Fibroblast of the aortic adventitia (primary cell): ENCODE results near the genes RNF150, ZNF330, OTUD4 and C4orf51.

- CAGE, long polyA plus RNA, result no peak
Measured at GRCh38 chr4:141016016-141016726, 117.1 kb downstream of the RNF150 start.

GRCh38 chr4:141133049-141133924 lies at the start of gene RNF150:
RNF150 (minus strand) TSS chr4:141133469.
- CAGE, long polyA plus RNA, result no peak

GRCh38 chr4:141220531-141221791 lies at the start of gene ZNF330:
ZNF330 (plus strand) TSS chr4:141220895.
- CAGE, long polyA plus RNA, result no peak

DNA sequence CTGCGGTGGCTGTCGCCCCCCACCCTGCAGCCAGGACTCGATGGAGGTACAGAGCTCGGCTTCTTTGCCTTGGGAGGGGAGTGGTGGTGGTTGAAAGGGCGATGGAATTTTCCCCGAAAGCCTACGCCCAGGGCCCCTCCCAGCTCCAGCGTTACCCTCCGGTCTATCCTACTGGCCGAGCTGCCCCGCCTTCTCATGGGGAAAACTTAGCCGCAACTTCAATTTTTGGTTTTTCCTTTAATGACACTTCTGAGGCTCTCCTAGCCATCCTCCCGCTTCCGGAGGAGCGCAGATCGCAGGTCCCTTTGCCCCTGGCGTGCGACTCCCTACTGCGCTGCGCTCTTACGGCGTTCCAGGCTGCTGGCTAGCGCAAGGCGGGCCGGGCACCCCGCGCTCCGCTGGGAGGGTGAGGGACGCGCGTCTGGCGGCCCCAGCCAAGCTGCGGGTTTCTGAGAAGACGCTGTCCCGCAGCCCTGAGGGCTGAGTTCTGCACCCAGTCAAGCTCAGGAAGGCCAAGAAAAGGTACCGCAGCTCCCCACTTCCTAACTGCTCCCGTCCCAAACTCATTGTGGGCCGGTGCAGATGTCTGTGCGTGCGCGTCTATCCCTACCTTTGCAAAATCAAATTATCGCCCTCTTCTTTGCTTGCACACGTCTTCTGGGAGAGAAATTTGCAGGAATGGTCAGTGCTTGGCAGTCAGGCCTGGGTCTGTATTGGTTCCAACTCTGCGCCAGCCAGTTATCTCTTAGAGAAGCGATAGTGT lies 501 bp downstream of the IL15 start:
- CAGE, long polyA plus RNA, result no peak

DNA sequence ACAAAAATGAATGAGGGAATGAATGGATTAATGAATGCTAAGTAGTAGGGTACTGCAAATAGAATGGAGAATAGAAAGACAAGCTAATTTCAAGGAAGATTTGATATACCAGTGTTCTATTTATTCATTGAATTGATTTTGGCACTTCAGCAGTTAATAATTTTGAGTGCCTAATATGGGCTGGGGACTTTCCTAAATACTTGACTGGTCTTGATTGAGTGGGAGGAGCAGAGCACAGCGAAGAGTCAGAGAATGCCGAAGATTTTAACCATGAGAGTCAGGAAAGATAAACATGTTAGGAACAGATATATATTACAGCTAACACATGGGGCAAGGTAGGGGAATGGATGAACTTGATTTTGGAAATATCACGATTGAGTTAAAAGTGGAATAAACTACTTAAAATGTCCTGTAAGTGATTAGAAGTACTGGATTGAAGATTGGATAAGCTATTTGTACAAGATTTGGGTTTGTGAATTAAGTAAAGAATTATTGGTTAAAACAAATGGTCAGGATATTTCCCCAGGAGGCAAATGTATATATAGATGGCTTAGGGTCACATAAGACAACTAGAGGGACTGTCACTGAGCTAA lies 10.7 kb downstream of the IL15 start:
- CAGE, long polyA plus RNA, result no peak

DNA sequence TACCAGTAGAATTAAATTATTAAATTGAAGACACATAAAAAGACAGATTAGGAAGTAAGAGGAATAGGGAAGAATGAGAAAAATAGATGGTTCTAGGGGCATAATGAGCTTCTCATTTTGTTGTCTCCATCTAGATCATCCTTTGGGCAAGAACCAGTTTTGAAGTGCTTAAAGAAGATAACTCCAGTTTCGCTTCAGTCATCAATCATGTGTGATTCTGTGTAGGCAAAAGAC lies 429.6 kb downstream of the INPP4B start:
- CAGE, long polyA plus RNA, result no peak

DNA sequence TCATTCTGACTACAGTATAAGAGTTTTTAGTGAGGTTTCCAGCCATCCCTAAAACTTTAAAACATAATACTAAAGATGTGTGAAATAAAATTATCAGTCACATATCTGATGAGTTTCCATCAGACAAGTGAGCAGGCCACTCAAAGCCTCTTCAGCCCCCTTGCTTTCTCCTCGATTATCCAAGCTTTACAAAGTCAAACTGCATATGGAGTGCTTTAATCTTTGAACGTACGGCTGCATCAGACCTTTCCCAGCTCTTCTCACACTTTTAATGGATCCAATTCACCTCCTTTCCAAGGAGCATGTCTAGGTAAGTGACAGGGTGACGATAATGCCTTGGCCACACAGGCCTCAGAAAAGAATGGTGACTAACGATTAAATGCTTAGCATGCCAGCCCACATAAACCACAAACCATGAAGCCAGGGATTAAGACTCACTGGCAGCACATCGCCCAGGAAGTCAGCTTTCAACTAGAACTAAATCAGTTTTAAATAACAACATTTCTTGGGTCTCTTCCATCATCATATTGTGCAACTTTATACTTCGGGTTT lies 28.8 kb downstream of the INPP4B start:
- CAGE, long polyA plus RNA, result no peak

GRCh38 chr4:142845633-142846025 lies 472 bp downstream of the INPP4B start:
- CAGE, long polyA plus RNA, result no peak

DNA sequence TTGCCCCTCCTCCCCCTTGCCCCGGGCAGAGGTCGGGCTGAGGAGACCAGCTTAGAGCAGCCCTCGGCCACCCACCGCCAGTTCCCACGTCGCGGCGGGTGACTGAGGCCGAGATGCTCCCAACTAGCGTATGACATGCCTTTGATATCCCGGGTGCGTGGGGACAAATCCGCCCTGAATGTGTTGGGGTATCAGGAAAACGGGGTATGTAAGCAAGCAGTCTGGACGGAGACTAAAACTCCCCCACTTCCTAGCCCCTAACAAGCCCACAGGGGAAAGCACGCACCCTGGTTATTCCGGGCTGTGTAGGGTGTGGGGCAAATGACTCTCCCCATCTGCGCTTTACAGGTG lies 963 bp upstream of the INPP4B start:
- CAGE, long polyA plus RNA, result no peak

GRCh38 chr4:142912786-142913348 lies 66.8 kb upstream of the INPP4B start:
- CAGE, long polyA plus RNA, result no peak

- CAGE, long polyA plus RNA, result no peak
Measured at GRCh38 chr4:142961841-142962313, 115.8 kb upstream of the INPP4B start.

DNA sequence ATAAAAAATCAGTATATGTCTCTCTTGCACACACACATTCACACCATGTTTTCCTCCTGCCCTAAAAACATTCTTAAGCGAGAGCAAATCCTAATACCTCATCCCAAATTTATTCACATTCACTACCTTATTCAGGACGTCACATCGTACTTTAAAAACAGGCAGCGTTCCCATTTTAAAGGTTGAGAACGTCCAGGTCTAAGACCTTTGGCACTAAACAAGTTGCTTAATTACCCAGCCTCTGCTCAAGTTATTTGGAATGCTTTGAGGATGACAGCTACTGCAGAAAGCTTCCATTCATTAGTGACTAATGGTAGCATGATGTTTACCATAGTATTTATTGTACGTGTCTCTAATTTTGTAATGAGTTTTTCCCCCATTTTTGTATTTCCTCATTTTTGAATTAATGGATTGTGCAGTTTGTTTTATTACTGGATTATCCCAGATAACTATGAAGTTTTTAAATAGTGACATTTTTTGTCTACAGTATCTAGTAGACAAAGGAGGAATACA lies 1.5 kb downstream of the USP38 start:
- CAGE, long polyA plus RNA, result no peak

DNA sequence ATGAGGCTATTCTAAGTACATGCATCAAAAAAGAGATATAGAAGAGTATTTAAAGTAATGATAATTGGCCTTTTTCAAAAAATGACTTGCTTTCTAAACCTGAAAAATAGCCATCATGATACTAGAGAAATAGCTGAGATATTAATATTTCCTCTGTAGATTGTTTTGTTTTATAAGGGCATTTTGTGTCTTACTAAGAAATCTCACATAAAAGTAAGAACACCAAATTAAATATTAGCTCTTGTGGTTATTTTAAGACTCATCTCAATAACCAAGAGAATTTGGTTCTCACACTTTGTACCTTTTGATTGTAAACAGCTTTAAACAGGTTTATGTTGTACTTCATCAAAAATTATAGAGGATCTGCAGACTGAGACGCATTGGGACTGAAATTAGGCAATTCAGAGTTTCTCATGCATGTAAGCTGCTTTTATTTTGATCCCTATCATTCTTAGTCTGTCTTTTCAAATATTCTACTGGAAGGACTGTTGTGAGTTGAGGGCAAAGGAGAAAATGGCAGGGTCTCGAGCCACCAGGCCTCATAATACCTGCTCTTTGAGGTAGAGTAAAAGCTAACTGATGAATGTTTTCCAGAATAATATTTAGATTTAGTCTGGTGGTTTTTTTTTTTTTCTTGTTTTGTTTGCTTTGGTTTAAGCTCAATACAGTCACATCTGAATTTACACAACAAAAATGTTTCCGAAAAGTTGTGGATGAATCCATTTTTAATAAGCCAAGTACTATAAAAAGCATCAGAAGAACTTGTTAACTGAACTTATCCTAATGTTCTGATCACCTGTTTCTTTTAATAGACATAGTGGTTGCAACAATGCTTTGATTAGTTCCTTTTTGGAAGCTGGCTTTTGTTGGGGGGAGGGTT lies 40.0 kb downstream of the GAB1 start:
- CAGE, long polyA plus RNA, result no peak

DNA sequence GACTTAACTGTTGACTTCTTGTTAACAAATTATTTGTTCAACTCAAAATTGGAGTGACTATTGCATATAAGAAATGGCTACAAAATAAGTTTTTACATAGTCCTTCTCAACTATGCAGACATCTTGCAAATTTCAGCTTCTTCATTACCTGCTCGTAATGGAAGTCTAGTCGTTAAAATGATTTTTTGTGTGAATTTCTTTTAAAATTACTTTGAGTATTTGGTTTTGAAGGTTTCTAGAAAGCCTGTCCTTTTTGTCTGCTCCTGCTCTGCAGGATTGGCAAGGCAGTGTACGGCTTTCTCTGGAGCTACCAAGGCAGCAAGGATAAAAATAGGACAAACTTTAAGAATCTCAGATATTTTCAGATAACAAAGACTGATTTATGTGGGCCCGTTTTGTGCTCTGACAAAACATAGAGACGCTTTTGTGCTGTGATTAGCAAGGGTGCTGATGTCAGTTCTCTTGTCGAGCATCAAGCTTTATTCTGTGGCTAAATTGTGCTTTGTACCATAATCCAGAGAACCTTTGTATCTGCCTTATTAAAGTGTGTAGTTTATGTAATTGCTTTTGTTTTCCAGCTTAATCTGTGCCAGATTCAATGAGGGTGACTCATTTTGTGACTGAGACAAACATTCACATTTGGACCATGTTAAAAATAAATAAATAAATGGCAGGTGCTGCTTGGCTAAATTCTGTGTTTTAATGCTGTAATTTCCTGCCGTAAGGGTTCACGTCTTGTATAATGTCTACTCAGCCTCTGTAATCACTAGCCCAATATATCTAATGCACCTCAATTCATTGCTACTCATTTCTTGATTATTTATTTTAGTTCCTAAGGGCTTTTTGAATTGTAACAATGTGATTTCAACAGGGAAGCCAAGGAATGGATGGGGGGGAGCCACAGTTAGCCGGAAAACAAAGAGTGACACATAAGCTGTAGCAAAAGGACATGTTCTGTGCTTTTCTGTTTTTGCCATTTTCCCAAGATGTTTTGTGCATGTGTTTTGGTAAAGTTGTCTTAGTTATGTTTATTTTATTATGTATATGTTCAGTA lies 74.9 kb downstream of the GAB1 start:
- CAGE, long polyA plus RNA, result no peak

GRCh38 chr4:144644791-144645531 lies 995 bp upstream of the HHIP start:
- CAGE, long polyA plus RNA, result no peak

- CAGE, long polyA plus RNA, result no peak
Measured at GRCh38 chr4:145180392-145181351, at the start of gene OTUD4. OTUD4 (minus strand) TSS chr4:145180589.

GRCh38 chr4:145650332-145650908 lies 29.5 kb upstream of the C4orf51 start:
- CAGE, long polyA plus RNA, result no peak

DNA sequence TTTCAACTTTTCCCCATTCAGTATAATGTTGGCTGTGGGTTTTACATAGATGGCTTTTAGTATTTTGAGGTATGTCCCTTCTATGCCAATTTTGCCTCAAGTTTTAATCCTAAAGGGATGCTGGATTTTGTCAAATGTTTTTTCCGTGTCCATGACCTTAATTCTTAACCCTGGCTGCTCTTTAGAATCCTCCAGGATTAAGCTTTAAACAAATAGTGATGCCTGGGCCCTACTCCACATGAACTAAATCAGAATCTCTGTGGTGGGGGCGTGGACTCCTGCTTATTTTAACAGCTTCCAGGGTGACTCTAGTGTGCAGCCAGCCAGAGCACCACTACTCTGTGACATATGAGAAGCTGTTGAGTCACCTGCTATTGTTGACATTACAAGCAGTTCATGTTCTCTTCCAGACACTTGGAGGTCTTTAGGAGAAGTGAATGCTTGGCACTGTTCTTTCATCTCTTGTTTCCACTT lies 559 bp upstream of the C4orf51 start:
- CAGE, long polyA plus RNA, result no peak

- CAGE, long polyA plus RNA, result no peak
Measured at GRCh38 chr4:145679927-145680803, at the start of gene C4orf51. C4orf51 (plus strand) TSS chr4:145680146.

DNA sequence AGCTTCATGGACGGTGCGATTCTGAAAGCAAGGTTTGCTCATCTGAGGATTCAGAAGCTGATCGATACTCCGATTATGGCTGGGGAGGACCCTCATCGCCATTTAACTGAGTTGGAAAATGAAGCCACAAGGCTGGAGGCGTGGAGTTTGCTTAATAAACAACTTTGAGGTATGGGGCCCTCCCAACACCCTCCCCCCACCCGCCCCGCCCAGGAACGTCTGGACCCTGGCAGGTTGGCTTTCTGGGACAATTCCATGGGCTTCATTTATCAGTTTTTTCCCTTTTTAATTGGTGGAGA lies 52.5 kb downstream of the C4orf51 start:
- CAGE, long polyA plus RNA, result no peak